HT-29 (cell line): Measurements from ENCODE around the gene FRMD6.

DNA sequence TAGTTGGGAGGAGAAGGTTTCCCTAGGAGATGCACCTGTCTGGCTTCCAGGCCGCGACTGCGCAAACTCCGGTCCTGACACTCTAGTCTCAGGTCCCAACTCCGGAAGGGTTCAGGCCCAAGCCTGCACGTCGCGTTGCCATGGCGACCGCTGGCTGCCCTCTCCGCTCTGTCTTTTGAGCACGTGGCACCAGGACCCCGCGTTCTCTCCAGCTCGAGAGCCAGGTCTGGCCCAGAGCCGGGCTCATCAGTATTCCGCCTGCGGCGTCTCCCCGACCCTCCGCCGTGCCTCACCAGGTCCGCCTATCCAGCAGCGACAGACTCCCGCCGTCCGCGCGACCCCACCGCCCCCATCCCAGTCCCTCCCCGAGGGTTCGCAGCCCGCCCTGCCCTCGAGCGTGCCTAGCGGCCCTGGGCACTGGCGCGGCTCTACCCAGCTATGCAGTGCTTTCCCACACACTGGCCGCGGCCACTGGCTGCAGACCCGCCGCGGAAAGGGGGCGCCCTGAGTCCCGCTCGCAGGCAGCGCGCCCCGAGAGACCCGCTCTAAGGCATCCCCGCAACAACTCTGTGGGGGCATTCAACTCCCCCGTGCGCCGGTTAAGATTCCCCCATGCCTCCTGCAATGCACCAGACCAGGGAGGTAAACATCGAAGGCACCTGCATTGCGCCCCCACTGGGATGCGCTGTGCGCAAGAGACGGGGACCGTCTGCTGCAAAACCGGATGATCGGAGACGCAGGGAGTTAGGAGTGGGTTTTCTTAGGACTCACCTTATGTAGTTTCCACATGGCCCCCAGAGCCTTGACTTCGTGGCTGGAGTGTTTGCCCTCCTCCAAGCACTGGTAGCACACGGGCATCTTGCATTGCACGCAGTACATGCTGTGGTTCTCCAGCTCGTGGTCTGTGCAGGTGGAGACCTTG is 1.3 kb downstream of the TRIM9 start:
- RAMPAGE, long total RNA, result no peak

DNA sequence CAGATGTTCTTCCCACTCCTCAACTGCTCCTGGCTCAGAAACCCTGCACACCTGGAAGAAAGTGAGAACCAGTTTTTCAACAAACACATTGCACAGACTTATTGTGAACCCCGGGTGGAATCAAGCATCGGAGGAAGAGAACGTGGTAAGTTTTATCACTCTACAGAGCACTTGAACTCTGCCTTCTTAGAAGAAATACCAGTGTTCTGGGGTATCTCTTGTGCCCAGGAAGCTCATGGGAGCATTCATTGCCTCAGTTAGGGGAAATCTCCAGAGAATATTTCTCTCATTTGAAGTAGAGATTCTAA is 93.3 kb downstream of the TMX1 start:
- RAMPAGE, long total RNA, result no peak

- RAMPAGE, long total RNA, result no peak
Observed at GRCh38 chr14:51337261-51337756, 97.3 kb downstream of the TMX1 start.

- RAMPAGE, long total RNA, result no peak
Observed at GRCh38 chr14:51599804-51600635, 51.7 kb upstream of the FRMD6 start.

DNA sequence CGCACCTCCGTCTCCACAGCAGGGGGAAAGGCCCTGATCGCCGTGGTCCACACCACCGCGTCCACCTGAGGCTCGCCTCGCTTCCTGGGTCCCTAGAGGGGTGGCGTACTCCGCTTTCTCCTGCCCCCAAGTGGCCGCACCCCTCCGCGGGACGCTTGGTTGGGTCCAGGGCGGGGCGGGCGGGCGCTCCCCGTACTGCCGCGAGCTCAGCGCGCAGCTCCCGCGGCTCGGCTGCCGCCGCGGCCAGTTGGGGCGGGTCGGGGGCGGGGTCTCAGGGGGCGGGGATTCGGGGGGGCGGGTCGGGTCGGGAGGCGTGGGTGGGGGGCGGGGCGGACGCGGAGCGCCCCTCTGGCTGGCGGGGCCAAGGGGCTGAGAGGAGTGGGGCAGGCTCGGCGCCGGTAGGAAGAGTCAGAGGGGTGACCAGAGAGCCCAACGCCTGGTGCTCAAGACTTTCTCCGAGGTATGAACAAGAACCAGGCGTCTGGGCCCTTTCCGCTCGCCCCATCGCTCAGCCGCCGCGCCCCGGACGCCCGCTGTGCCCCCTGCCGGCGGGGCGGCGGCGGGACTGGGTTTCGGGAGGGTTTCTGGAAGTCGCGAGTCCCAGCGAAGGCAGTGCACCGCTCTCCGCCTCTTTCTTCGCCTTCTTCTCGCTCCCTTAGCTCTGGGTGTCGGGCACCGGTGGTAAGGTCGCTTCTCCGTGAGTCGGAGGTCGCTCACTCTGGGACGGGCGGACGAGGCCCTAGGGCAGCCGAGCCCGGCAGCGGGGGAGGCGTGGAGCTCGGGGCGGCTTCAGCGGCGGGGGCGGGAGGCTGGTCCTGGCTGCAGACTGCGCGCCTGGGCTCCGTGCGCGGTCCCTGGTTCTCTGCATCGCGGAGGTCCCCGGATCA is at the start of gene FRMD6:
TSS of gene FRMD6 (plus strand) at position 374 of the 887 bp plus-strand sequence.
- RAMPAGE, long total RNA, result no peak

GRCh38 chr14:51963214-51963789 is 26.0 kb upstream of the RTRAF start:
- RAMPAGE, long total RNA, result no peak

DNA sequence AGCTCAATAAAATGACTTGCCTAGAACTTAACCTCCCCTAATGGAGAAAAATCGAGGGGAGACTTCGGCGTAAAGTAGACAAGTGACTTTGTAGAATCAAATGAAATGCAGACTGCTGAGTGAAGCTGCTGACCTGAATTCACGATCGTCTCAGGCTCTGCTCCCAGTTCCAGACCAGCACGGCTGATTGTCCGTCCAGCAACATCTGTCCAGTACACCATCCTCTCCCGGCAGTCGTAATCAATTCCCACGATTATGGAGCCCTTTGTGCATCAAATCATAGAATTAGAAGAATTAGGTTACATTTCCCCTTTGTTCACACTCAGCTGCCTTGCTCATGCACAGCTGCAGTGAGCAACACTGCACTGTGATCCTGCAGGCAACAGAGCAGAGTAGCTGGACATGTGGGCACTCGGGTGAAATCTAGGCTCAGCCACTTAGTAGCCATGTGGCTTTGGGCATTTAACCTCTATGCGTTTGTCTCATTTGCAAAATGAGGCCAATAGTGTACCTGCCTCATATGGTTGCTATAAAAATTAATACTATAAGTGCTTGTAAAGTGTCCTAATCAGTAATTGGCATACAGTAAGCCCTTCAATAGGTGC is 22.2 kb downstream of the RTRAF start:
- RAMPAGE, long total RNA, result no peak

GRCh38 chr14:52733772-52734227 is 3.8 kb downstream of the STYX start:
- RAMPAGE, long total RNA, result no peak

- RAMPAGE, long total RNA, result no peak
Observed at GRCh38 chr14:52948049-52948484, 2.8 kb downstream of the FERMT2 start.

DNA sequence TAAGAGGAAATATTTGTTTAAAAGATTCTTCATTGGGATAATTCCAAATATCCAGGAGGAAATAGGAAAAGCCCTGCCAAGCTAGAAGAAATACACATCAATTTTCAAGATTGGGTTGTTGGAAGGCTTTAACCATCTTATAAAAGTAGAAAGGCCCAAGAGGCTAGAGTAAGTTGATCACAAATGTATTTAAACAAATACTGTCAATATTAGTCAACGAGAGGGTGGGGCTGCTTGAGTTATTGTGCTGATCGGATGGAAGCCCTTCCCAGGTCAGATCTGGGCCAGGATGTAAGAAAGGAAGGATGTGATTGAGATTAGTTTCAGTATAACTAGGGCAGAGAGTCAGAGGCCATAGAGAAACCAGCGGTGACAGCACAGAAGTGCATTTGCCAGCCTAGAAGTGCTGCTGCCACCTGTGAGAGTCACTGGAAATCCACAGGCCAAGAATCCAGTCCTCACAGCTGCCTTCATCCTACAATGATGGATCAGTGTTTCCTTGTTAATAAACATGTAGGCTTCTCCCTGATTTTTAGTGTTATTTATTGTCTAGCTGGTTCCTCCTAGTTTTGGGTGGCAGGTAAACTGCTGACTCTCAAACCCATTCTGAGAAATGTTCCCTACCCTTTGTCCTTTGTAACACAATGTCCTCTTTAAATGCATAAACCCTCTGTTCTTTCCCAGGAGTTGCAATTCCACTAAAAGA is 9.8 kb upstream of the FERMT2 start:
- RAMPAGE, long total RNA, result no peak

DNA sequence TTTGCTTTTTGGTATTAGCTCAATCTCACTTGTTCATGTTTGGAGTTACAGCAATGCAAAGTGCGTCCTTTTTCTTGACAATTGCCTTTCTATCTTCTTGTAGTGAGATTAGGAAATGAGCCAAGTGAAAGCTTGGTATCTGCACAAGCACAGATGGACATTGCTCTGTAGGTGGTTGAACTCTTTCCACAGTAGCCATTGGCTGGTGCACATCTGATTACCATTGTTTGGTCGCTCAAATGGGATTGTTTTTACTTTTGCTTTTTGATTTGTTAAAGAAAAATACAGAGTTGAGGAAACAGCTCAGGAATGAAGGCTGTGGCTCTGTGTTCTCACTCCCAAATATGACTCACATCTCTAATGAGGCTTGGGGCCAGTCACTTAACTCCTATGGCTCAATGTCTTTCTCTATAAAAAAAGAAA is 241.3 kb downstream of the BMP4 start:
- RAMPAGE, long total RNA, result no peak

DNA sequence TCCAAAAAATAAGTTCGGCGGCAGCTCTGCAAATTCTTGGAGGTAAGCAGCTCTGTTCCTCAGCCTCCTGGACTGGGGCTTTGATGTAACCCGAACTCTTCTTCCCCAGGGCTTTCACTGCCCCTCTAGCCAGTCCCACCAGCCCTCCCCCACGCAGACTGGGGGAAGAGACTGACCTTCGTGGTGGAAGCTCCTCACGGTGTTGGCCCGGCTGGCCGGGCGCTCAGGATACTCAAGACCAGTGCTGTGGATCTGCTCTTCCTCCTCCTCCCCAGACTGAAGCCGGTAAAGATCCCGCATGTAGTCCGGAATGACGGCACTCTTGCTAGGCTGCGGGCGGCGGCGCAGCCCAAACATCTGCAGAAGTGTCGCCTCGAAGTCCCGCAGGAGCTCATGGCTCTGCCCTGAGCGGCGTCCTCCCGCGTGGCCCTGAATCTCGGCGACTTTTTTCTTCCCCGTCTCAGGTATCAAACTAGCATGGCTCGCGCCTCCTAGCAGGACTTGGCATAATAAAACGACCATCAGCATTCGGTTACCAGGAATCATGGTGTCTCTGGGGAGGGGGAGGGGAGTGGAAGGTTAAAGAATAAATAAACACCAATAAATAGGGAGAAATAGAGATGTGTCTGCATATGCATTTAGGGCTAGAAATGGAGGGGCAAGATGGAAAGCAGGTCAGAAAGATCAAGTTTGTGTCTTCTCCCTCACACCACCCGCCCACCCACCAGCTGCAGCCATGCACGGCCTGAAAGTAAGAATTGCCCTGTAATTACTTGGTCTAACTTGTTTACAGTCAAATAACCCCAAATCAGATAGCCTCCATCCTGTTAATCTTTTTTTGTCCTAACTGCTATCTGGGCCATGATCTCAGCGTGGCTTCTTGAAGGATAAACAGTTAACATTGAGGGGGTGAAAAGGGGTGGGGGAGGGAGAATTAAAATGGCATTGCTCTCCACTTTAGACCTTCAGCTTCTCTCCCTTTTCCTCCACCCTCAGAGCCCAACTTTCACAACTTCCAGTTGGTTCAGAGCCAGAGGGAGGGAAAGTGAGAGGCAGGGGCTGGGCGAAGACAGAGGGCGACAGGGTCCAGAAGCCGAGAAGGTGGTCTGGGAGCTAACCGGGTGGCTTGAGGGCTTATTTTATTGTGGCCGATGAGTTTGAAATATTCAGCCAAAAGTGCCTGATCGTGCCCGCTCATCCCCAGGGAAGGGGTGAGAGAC is 4.5 kb downstream of the BMP4 start:
- RAMPAGE, long total RNA, result no peak

GRCh38 chr14:54392369-54392652 is 4.5 kb upstream of the CDKN3 start:
- RAMPAGE, long total RNA, result no peak

- RAMPAGE, long total RNA, result no peak
Observed at GRCh38 chr14:54482878-54483587, 5.7 kb downstream of the GMFB start.

DNA sequence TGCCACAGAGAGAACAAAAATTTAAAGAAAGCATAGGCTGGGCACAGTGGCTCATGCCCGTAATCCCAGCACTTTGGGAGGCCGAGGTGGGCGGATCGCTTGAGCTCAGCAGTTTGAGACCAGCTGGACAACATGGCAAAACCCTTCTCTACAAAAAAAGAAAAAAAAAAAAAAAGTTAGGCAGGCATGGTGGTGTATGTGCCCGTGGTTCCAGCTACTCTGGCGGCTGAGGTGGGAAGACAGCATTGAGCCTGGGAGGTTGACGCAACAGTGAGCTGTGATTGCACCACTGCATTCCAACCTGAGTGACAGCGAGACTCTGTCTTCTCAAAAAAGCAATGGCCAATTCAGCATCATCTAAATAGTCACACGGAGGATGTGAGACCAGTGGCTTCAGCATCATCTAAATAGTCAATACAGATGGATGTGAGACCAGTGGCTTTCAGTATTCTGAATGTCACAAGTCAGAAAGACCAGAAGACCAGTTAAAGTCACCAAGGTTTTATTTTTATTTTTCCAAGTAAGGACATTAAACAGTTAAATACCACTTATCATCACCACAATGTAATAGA is 10.3 kb upstream of the SAMD4A start:
- RAMPAGE, long total RNA, result no peak

GRCh38 chr14:54601659-54602194 is 34.8 kb downstream of the SAMD4A start:
- RAMPAGE, long total RNA, result no peak

- RAMPAGE, long total RNA, result no peak
Observed at GRCh38 chr14:54602759-54603377, 35.9 kb downstream of the SAMD4A start.

GRCh38 chr14:54687447-54688313 is 120.8 kb downstream of the SAMD4A start:
- RAMPAGE, long total RNA, result no peak

DNA sequence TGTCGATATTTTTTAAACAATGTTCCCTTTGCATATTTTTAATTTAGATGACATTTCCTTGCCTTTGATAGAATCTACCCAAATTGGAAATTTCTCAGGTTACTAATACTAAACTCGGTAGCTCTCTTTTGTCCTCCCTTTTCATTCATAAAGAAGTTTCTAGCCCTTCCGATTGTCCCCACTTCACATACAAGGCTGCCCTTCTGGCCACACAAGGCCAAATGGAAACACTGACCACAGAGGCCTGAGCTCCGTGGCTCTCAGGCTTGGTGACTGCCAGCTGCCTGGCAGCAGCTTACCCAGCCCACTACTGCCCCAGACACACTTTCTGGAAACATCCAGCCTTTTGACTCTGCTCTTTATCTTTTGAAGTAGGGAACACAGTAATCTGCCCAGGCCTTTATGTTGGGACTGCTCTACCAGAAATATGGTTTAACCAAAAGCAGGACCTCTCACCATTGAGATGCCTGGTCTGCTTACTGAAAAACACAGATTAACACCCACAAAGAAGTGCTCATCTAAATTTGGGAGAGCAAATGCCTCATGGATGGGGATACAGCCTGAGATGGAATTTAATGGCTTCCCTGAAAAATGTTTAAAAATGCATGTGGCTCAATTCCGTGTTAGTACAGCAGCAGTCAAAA is 167.1 kb downstream of the GCH1 start:
- RAMPAGE, long total RNA, result no peak

DNA sequence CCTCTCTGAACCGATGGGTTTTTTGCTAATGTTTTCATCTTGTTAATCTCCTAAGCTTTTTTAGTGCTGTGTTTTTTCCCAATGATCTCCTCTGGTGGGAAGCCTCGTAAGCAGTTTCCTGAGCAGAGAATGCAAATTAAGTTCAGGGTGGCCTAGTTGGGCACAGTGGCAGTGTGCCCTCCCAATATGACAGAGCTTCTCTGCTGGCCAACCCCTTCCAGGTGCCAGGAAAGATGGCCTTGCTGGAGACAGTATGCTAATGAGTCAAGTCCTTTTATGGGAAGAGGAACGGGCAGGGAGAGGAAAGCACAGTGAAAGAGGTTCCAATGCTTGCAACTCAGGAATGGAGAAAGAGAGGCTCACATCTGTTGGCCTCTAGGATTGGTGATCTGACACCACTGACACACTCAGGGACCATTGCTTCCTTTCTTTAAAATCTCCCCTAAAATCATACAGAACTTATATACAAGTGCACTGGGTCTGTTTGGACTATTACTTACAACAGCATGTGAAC is 115.7 kb downstream of the GCH1 start:
- RAMPAGE, long total RNA, result no peak